BJ (cell line): ENCODE results near the gene DSG3.

DNA sequence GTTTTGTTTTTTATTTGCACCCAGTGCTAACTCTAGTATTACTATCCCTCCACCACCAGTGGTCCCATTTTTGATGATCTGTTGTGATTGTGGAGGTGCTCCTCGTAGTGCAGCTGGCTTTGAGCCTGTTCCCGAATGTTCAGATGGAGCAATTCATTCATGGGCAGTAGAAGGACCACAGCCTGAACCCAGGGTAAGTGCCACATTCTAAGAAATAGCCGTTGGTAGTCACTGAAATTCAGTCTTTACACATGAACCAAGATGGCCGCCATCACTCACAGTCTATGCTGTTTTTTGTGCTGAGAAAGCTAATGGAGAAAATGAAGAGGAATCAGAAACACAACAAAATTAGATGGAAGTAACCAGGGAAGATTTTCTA lies 25.4 kb downstream of the DSG1 start:
- CAGE, long polyA plus RNA: no peak
- RRBS: no CpG with 5 or more reads among the region's 4 CpGs

GRCh38 chr18:31376976-31377298 lies 360 bp downstream of the DSG4 start:
- CAGE, long polyA plus RNA: no peak
- RRBS: no CpG with 5 or more reads among the region's 3 CpGs

DNA sequence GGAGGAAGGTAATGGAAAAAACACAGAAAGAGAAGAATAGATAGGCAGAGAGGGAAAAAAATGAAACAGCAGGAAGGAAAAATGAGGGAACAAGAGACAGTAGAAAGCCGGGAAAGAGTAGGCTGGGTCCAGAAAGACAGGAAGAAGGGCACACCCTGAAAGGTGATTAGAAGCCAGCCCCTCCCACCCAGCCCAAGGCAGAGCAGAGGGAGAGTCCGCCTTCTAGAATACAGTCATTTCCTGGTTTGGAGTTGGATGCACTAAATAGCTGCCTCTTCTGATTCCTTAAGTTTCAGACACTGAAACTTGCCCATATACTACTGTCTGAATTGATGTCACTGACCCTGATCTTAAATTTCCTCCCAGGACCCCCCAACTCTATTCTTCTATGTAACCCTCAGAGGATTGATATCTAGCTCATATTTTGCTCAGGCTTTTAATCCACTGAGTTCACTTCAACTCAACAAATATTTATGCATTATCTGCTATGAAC lies 17.9 kb upstream of the DSG3 start:
- CAGE, long polyA plus RNA: no peak
- RRBS: no CpG with 5 or more reads among the region's 2 CpGs

- CAGE, long polyA plus RNA: no peak
- RRBS: no CpG with 5 or more reads among the region's 12 CpGs
These were observed at the start of gene DSG3 for GRCh38 chr18:31447382-31448117. Gene DSG3, plus strand, starts transcription at chr18:31447741.

DNA sequence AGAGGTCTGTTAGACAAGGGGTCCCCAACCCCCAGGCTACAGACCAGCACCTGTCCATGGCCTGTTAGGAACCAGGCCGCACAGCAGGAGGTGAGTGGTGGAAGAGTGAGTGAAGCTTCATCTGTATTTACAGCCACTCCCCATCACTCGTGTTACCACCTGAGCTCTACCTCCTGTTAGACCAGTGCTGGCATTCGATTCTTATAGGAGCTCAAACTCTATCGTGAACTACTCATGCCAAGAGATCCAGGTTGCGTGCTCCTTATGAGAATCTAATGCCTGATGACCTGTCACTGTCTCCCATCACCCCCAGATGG lies 41.7 kb downstream of the DSG2 start:
- CAGE, long polyA plus RNA: no peak
- RRBS: no CpG with 5 or more reads among the region's 5 CpGs

GRCh38 chr18:31685054-31685612 lies 752 bp upstream of the B4GALT6 start:
- CAGE, long polyA plus RNA: no peak
- RRBS: under 1% methylated on average over 65 of the region's 92 CpGs

GRCh38 chr18:31943326-31944093 lies 582 bp upstream of the TRAPPC8 start:
- CAGE, long polyA plus RNA: no peak
- RRBS: 5% methylated on average over 2 of the region's 33 CpGs

- CAGE, long polyA plus RNA: no peak
- RRBS: no CpG with 5 or more reads among the region's 2 CpGs
These were observed 29.3 kb upstream of the MEP1B start for GRCh38 chr18:32160545-32160991.

DNA sequence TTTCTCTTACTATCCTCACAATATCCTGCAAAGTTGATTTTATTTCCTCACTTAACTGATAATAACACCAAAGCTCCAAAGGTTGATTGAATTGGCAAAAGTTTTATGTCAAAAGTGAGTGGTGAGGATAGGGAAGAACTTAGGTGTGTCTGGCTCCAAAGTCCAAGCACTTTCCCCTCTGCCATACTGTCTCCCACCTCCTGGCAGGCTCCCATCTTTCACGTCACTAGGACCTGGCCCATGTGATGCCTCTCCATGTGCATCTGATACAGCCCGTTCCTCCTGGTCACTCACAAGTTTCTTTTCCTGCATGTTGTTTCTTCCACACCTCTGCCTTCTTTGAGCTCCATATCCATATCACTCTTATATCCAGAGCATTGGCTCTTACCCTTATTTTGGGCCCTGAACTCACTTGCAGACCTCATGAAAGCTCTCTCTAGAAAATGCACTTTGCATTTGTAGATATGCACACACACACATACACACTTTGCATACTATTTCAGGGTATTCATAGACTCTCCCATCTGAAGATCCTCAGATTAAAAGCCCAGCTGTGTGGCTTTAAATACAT lies 12.2 kb downstream of the MEP1B start:
- CAGE, long polyA plus RNA: no peak
- RRBS: no CpG with 5 or more reads among the region's 2 CpGs

DNA sequence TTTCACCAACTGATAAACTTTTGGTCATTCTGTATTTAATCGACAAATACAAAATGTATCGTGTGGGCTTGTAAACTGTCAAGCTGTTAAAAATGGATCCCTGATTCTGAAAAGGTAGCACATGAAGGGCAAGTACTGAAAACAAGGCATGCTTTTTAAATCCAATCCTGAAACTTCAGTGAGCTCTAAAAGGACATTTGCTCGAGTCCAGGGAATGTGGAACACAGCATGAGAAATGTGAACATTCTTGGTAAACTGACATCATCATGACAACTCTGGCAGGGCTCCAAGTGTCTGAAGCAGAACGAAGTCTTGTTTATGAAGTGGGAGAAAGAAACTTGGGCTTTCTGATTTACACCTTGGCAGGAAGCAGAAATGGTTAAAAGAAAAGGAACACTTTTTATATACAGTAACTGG lies 121.0 kb downstream of the GAREM1 start:
- CAGE, long polyA plus RNA: no peak
- RRBS: no CpG with 5 or more reads among the region's 4 CpGs

DNA sequence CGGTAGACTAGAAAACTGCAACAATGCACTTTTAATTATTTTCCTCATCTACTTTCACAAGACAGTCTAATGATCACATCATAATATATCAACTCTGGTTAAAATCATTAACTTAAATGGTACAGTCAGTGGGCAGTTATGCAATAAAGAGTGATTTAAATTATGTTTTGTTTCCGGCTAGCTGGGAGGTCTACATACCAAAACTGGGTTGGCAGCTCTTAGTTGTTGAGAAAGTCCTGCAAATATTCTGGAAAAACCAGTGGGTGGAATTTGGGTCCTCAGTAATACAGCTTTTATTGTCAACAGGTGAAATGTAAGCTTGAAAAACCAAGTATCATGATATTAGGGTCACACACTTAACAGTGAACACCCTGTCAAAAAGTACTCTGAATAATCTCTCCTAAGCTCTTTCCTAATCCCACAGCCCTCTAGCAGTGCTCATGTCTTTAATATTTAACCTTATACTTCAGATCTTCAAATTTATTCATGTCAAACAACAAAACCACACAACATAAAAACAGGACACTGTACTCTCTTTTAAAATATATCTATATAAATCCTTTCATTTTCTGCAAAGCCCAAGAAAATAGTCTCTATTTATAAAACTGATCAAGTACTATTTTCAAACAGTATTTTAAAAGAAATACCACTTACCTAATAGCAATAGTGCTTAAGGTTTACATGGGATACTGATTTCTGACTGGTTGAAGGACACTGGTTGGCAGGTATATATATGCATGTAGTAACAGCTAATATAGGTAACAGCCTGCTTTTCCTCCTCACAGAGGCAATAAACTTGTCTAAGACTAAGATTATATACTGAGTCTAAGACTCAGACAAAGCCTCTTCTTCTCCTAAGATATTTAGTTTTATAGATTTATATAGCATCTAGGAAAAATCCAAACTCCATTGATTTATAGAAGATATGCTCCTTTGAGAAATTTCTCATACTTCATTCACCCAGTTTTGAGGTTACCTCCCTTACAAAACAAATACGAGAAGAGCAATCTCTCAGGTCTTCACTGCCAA lies 103.8 kb downstream of the GAREM1 start:
- CAGE, long polyA plus RNA: no peak
- RRBS: 24% methylated on average over 2 of the region's 3 CpGs

GRCh38 chr18:32769263-32769888 lies 3.4 kb downstream of the KLHL14 start:
- CAGE, long polyA plus RNA: no peak
- RRBS: 26% methylated on average over 5 of the region's 24 CpGs

GRCh38 chr18:32772431-32772828 lies 393 bp downstream of the KLHL14 start:
- CAGE, long polyA plus RNA: no peak
- RRBS: no CpG with 5 or more reads among the region's 6 CpGs

DNA sequence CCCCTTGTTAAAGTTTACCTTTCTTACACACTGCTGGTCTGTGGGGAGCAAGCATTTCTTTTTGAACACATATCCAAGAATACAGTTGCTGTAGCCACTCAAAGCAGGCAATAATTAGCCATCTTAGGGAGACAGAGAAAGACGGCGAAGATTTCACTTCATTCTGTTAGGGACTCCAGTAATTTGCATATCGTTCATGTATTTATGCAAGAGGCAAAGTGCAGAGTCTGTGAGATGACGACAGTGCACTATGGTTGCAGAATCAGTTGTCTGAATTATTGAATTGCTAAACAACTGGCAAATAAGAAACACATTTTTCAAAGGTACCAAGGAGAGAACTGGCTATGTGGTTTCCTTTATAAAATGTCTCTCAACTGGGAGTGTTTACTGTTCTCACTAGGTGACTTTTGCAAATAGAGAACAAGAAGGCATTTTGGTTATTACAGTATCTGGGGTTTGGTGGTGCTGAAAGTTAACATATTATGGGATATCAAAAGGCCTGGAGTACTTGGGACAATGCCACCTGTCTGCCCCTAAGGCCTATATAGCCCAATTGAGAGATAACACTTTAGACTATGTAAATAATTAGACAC lies 103.2 kb downstream of the NOL4 start:
- CAGE, long polyA plus RNA: no peak
- RRBS: no CpG with 5 or more reads among the region's 4 CpGs

- CAGE, long polyA plus RNA: no peak
- RRBS: no CpG with 5 or more reads among the region's 12 CpGs
These were observed 215.7 kb upstream of the DTNA start for GRCh38 chr18:34494387-34494718.

GRCh38 chr18:34593669-34594729 lies 116.1 kb upstream of the DTNA start:
- CAGE, long polyA plus RNA: no peak
- RRBS: no CpG with 5 or more reads among the region's 4 CpGs

GRCh38 chr18:34711063-34711364 lies 916 bp downstream of the DTNA start:
- CAGE, long polyA plus RNA: no peak
- RRBS: no CpG with 5 or more reads among the region's 3 CpGs

GRCh38 chr18:34774312-34774511 lies 64.1 kb downstream of the DTNA start:
- CAGE, long polyA plus RNA: no peak
- RRBS: no CpG with 5 or more reads among the region's 1 CpG

DNA sequence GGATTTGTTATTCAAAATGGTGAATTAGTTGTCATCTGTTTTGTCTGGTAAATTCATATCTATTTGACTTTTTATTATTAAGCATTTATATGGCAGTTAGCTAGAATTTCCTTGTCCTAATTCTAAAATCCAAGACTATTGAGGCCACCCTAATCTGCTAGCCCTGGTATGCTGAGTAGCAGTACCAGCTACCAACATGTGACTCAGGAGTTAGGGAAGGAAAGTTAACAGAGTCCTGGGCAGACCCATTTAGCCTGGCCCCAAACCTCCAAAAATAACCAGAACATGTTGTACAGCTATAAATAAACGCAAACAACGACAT lies 160.4 kb upstream of the MAPRE2 start:
- CAGE, long polyA plus RNA: no peak
- RRBS: no CpG with 5 or more reads among the region's 2 CpGs

- CAGE, long polyA plus RNA: no peak
- RRBS: 1% methylated on average over 17 of the region's 42 CpGs
These were observed 64.4 kb upstream of the MAPRE2 start for GRCh38 chr18:34976766-34977213.